Fallopian tube (tissue), 1 donor: ENCODE data around the gene SLC9A2.

DNA sequence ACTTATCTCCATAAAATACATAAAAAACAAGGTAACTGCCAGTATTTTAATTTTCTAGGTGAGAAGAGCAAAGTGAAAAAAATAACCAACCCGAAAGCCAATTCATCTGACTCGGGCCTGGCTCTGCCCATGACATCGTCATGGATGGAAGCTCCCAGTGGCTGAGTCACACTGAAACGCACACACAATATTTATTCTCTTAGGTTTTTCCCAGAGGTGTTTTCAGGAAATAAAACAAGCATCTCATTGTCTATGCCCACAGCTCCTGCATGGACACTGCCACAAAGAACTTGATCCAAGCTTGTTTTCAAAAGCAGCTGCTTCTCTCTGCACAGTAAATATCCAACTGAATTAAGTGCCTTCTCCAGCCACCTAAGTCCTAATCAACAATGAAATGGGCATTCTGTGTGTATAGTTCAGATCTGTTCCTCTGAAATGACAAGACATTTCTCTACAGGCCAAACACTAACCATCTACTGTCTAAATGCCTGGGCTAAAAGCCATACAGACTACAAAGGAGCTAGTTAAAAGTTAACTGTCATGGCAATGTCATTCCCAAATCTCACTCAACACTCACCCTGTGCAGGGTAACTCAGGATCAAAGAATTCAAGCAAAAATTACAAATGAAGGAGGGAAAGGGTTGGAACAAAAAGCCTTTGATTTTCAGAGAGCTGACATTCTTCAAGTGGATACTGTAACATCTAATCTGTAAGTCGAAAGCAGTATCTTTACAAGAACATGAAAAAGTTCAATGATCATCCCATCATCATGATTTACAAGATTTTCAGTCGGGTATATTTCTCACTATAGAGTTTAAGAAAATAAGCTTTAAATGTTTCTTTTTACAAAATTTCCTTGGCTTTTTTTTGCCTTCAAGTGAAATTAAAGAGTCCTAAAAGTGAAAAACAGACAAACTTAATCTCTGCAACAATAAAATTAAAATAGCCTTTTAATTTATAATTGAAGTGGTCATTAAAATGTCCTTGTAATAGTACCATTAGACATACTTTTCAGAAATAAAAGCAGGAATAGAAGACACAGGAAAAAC is 63.1 kb downstream of the RPL31 start:
- PRO-cap, result no peak

DNA sequence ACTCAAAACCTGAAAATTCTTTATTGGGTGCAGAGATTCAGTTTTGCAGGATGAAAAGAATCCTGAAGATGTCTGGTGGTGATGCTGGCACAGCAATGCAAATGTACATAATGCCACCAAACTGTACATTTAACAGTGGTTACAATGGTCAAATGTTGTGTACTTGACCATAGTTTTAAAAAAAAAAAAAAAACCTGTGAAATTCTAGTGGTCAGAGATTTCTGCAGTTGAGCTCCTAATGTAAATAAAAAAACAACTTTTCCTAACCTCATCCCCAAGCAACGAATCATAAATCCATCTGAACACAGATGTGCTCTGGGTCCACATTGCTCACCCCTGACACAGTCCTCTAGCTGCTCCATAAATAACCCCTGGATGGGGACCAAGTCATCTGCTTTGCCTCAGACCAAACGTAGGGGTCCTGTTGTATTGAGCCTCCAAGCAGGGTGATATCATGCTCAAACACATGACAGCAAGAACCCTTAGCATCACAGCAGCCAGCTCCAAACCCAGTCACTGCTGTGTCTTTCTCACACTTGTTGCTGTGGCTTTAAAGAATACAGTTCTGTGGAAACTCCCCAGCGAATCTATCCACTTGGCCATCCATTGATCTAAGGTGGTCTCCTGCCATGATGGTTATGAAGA is 39.3 kb downstream of the TBC1D8 start:
- PRO-cap, result no peak

DNA sequence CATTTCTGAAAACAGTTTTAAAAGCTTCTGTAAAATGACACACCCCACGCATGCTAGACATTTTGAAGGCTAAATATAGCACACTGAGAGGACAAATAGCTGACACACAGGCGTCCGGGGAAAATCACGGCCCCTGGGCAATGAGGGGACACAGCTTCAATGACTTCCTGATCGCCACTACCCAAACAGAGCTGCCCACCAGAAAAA is 10.9 kb downstream of the TBC1D8 start:
- PRO-cap, result no peak

- PRO-cap, result no peak
These were observed 16.5 kb downstream of the CNOT11 start for GRCh38 chr2:101268744-101269995.

DNA sequence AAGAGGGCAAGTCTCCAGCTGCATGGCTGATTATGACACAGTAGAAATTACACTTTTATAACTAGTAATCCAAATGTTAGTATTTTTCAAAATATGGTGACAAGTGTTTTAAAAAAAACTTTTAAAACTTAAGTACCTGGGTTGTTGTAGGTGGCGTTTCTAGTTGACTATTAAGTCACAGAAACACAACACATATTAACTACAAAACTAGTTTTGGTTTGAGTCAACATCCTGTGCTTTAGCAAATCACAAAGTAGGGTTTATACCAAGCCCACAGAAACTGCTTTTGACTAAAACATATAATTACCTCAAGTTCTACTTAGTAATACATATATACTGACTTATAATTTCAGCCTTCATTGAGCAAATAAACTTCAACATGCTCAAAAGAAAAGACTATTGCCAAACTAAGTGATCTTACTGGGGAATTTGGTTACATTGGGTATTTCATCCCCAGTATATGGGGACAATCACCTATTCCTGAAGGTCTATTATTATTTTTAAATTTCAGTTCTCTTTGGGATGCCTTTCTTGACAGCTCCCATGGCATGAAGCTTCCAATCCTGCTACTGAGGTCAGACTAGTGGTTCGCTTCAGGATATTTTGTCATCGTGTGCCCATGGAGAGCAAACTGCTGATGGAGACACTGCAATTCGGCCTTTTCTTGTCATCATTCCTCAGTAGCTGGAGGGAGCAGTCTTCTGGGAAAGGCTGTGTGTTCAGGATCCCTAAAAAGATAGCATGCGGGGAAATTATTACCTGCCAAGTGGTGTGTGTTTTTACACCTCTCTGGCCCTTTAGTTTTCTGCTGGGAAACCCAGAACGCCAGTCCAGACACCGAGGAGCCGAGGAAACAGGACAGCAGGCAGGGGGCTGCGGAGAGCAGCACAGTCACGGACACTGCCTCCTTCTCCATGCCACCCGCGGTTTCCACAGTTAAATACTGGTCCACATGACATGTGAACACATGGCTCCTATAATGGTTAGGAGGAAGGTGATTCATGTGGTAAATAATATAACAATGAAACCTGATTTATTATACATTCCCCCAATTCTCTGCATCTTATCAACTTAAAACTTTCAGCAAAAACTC is 20.0 kb downstream of the CNOT11 start:
- PRO-cap, result no peak

GRCh38 chr2:101396254-101396700 is 9.0 kb upstream of the CREG2 start:
- PRO-cap, result no peak

- PRO-cap, result no peak
These were observed 61.7 kb downstream of the MAP4K4 start for GRCh38 chr2:101759138-101759619.

DNA sequence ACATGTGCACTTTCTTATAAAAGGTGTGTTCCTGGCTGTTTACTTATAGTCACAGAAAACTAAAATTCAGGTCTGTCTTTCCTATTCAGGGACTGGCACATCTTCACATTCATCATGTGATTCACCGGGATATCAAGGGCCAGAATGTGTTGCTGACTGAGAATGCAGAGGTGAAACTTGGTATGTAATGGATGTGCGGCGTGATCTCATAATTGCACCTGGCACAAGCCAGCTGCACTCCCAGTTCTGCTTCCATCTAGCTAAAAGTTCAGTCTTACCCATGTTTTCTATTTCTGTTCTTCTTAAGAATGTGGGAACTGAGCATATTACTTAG is 131.9 kb downstream of the MAP4K4 start:
- PRO-cap, result no peak

GRCh38 chr2:101834180-101834664 is 136.7 kb downstream of the MAP4K4 start:
- PRO-cap, result no peak

DNA sequence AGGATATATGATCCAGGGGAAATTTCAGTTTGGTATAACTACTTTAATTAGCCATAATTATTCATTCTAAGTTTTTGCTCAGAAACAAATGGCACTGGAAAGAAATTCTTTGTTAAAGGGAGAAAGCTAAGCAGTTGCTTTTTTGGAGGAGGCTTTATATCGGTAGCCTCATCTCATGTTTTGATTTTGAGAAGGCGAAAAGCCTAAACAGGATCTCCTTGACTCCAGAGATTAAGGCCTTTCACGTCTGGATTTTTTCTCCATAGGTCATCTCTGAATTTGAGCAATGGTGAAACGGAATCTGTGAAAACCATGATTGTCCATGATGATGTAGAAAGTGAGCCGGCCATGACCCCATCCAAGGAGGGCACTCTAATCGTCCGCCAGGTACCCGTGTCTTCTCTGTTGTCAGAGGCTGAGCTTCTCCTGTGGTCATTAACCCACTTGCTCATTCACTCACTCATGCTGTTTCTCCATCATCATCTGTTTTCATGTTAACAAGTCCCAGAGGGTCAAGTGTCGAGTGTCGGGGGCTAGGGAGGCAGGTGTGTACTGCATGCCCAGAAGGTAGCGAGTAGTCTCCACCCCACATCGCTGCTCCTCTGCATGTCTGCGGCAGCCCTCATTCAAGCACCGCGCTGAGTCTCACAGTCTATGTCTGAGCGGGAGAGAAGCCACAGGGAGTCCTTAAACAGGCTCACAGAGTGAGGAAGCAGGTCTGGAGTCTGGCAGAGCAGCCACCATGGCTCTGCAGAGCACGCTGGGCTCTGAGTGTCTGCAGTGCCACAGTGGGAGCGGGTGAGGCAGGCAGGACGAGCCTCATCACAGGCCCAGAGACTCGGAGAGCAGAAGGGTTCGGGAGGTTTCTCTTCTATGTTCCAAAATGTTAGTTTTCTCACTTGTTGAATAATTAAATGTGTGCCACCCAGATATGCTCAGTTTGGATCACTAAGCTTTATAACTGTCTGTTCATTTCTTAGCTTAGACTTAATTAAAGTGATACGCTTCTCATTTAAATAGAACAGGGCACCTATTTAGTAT is 121.4 kb upstream of the IL1R2 start:
- PRO-cap, result no peak

- PRO-cap, result bidirectional peak, plus-strand start at chr2:101983766, minus-strand start at chr2:101983676
These were observed 8.3 kb upstream of the IL1R2 start for GRCh38 chr2:101983538-101983841.

GRCh38 chr2:102030729-102031499 is 39.2 kb downstream of the IL1R2 start:
- PRO-cap, result no peak

DNA sequence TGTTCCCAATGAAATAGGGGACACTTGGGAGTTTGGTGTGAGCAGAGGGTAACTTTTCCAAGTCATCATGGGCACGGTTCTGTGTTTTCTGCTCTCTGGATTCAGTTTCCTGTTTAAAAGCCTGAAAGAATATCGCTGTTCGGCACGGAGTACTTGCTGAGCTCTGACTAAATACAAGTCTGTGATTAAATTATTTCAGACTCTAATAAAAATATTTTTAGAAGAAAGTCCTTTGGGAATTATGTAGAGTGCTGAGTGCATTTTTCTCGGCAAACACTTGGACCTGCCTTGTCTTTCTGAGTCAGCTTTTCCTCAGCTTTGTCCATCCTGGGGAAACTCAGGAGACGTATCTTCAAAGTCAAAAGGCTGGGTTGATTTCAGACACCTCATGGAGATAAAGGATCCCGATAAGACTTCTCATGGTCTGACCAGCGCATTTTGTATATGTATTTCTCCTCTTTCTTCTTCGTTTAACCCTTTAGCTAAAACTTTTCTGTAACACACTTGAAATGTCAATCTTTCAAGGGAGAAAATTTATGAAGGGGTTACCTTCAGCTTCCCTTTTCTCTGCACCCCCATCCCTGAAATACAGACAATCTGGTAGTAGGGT is 46.0 kb downstream of the IL1R2 start:
- PRO-cap, result no peak

DNA sequence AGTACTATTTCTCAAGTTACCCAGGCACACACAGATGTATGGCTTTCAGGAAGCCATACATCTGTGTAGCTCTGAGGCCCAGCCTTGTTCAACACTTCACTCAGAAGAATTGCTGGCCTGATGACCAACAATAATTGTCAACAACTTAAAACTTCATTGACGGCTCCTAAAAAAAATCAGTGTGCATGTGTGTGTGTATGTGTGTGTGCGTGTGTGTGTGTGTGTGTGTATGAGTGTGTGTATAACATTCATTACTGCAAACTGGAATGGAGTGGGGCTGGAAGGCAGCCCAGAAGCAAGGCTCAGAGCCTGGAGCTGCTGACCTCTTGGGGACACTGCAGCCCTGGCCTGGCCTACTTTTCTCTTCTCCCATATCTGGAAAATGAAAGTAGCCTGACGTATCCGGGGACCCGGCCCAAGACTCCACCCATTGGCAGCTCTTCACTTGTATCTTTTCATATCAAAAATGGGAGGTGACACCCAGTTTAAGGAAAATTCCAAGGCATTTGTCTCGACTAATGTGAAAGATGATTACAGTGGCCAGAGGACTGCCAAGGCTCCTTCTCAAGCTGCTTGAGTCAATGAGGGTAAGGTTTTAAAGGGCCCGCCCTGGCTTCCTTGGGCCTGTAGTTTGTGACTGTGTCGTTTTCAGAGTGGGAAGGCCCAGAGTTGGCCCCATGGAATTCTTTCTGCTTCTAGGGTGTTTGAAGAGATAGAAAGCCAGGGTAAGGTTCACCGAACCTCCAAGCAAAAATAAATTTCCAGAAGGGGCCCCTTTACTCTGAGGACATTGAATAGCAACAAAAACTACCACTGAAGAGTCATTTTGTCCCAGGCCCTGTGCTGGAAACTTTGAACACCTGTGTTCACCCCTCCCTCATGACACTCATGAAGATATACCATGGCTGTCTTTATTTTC is 72.3 kb upstream of the IL1R1 start:
- PRO-cap, result bidirectional peak, plus-strand start at position 518 of the sequence, minus-strand start at position 337 of the sequence

DNA sequence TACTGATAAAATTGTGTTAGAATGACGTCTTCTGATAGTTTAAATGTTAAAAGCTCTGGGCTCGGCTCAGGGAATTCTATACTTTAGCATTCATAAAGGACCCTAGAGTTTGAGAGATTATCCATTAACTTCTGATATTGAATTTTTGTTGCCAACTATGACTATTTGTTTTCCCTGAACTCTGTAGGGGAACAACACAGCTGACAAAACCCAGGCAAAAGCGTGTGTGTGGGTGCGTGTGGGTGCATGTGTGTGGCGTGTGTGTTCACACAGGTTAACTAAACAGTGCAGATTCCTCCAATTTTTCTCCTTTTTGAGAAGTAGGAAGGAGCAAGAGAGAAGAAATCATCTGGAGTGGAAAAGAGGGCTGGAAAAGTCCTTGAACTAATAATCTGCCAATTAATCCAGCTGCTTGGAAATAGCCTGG is 40.8 kb upstream of the IL1R1 start:
- PRO-cap, result unidirectional peak, plus-strand start at position 217 of the sequence

DNA sequence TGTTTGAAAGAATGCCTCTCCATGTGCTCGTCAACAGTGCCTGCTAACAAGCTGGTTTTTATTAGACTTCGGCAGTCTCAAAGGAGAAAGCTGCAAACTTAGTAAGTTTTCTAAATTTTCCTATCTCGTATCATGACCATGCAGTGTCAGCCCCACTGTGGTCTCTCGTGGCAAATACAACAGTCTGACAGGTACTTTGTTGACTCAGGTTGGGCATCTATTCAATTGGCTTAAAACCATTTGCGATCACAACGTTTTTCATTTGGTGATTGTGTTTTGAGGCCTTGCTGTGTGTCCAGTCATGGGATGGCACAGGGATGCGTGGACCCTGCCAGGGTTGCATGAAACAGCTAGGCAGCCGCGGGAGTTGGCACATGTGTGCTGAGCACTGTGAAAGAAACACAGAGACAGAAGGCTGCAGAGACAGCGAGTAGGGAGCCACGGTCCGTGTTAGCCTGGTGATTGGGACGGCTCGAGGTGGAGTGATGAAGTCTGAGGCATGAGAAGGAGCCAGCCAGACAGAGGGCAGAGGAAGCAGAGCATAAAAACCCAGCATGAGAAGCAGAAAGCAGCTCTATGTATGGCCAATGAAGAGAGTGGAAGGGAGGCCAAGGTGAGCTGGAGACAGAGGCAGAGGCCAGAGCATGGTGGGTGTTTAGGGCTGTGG is 31.9 kb upstream of the IL1R1 start:
- PRO-cap, result no peak

- PRO-cap, result no peak
These were observed 5.4 kb downstream of the IL1R1 start for GRCh38 chr2:102147869-102148426.

- PRO-cap, result no peak
These were observed 13.1 kb downstream of the IL1R1 start for GRCh38 chr2:102155436-102156340.

- PRO-cap, result no peak
These were observed 53.9 kb downstream of the IL1RL2 start for GRCh38 chr2:102240567-102241262.

DNA sequence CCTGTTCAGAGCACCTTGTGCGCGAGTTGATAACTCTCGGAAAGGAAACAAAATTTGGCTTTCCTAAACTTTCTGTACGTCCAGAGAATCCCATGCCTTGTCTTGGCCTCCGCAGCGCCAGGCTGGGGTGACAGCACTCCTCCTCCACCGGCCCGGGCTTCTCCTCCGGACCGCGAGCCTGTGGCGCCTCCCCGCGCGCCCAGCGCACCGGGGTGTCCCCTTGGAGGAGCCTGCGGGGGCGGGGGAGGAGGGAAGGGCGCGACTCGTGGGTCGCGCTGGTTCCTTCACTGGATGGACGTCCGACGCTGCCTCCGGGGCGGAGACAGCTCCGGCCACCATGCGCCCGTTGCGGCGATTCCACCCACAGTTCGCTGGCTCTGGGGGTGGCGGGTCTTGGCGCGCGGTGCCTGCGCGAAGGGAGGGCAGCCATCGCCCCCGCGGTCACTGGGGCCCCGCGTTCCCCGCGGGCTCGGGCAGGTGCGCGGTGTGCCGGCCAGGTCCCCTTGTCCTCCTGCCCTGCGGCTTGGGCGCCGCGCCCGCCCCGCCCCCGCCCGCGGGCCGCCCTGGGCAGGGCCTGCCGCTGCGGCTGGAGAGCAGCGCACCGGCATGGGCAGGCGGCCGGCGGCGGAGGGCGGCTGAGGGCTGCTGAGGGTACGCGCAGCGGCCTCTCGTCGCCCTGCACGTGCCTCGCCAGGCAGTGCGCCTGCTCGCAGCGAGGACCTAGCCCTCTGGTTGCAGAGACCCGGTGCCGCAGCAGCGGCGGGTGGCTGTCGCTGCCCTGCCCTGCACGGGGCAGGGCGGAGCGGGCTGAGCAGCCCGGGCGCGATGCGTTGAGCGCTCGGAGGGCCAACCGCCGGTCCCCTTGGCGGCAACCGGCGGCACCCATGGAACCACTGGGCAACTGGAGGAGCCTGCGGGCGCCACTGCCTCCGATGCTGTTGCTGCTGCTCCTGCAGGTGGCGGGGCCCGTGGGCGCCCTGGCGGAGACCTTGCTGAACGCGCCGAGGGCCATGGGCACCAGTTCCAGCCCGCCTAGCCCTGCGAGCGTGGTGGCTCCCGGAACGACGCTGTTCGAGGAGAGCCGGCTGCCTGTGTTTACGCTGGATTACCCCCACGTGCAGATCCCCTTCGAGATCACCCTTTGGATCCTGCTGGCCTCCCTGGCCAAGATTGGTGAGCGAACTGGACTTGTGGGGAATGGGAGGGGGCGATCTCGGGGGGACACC is at the start of gene SLC9A2:
Gene SLC9A2, plus strand, starts transcription at position 589 of the 1,226 bp plus-strand sequence.
- PRO-cap, result no peak